ENCODE measurements around a stretch of chr16.

DNA sequence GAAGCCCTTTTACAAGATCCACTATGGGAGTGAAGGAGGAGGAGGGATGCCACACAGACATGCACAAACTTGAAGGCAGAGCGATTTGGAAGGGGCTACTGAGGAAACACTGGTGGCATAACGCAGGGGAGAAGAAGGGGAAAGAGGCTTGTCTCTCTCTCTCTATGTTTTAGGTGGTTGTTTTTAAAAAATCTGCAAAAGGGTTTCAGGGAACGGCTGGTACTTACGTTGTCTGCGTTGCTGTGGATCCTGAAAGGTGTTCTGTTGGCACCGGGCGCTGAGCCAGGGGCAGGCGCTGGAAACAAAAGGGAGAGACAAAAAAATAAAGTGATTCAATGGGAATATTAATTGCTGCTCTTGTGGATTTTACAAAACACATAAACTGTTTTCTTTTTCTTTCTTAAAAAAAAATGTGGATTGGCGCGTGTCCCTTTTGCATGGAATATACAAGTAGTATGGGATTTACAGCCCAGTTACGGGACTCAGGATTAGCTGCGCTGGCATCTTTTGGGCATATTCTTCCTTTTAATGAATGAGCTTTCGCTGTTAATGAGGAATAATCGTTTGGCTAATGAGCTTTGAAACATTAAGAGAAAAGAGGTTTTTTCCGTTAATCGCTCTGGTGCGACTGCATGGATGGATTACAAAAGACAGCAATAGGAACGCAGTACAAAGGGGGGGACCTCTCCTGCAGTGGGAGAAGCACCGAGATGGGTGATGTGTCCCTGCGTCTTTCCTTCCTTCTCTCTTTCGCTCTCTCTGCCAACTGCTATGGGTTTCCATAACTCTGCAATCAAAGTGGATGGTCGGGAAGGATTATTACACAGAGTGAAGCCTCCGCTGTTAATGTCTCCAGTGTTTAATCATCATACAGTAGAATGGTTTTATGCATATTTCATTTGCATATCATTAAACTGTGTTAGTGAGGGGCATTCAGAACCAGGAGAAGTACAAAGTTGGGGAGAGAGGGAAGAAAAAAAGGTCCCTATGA, 255.5 kb upstream of the PMFBP1 start:
- RRBS: no CpG with 5 or more reads among the region's 23 CpGs

DNA sequence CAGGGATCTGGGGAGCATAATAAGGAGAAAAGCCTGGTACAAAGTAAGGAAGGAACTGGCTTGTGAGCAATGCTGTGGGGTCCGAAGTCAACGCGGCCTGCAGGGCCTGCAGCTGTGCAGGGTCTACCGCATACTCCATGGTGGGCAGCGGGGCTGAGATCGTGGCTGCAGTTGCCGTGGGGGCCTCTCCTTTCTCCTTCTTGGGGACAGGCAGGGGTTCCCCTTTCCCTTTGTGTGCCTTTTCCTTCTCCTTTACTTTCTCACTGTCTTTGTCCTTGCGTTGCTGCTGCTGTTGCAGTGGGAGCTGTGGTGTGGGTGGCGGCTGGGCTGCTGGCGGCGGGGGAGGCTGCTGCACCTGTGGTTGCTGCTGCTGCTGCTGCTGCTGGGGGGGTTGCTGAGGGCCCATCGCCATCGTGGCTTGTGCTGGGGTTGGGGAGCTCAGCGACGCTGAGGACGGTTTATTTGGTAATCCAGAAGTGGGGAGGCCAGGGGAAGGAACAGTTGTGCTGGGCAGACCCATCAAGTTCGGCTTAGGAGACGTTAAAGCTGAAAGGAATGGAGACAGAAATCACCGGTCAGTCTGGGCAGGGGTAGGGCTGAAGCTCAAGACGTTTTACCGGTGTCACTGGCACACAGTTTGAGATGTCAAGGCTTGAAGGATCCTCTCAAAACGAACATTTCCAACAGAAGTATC, 259.5 kb downstream of the ZFHX3 start:
- RRBS: 93% methylated on average over 2 of the region's 22 CpGs

GRCh38 chr16:72793426-72794215, 254.3 kb downstream of the ZFHX3 start:
- RRBS: no CpG with 5 or more reads among the region's 25 CpGs

DNA sequence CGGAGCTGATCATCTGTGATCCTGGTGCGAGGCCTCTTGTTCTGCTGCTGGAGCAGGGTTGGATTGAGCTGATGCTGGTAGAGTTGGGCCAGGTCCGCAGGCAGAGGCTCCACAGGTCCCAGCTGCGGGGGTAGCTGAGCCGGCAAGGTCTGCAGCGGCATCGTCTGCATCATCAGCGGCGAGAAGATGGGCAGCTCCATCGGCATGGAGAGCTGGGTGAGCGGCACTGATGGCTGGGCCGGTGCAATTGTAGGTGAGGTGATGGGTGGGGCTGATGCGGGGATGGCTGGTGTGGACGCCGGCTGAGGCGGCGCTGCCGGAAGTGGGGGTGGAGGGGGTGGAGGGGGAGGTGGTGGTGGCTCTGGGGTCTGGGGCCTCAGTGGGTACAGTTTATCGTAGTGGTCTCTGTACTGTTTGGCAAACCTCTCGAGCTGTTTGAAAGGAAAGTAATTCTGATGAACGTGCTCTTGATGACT, 251.7 kb downstream of the ZFHX3 start:
- RRBS: 93% methylated on average over 8 of the region's 21 CpGs

DNA sequence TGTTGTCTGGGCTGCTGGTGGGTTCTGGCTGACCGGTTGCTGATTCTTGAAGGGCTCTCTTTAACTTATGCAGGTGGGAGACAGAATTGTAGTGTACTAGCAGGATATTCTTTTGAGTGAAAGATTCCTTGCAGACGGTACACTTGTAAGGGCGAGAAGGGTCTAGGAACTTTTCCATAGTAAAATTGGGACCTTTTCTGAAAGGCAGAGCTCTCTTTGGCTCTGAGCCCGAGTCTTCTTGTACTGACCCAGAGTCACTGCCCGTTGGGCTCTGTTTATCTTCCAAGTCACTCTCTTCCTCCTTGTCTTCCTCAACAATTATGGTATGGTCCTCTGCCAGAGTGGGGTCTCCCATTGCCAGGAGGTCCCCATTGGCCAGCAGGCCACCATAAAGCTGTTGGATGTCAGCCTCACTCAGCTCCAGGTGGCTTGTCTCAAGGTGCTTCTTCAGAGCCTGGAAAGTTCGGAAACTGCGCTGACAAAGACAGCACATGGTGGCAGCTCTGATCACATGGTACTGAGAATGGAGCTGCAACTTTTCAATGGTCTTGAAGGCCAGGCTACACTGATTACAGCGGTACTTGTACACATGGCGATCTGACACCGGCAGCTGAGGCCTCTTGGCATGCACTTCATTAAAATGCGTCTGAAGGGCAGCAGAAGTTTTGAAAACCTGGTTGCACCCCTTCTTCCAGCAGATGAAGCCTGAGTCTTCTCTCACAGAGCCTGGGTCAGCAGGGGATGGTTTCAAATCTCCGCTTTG, 249.8 kb downstream of the ZFHX3 start:
- RRBS: no CpG with 5 or more reads among the region's 12 CpGs

DNA sequence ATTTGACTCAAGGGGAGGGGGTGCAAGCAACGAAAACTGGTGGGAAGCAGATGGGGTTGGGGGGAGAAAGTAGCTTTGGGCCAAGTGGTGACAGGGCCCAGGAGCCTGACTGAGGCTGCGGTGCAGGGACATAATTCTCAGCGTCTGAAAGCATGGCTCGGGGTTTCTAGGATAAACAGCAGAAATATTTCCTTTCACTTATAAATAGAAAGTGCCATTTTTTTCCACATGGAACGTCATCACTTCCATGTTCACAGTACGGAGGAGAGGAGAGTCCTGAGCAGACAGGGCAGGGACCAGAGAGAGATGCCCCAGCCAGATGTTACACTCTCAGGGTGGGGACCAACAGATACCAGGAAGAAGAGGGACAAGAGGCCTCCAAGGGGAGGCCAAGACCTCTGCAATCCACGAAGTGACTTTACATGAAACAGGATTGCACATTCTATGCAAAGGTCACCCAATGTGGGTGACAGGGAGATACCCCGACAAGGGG, 197.0 kb downstream of the ZFHX3 start:
- RRBS: no CpG with 5 or more reads among the region's 8 CpGs

DNA sequence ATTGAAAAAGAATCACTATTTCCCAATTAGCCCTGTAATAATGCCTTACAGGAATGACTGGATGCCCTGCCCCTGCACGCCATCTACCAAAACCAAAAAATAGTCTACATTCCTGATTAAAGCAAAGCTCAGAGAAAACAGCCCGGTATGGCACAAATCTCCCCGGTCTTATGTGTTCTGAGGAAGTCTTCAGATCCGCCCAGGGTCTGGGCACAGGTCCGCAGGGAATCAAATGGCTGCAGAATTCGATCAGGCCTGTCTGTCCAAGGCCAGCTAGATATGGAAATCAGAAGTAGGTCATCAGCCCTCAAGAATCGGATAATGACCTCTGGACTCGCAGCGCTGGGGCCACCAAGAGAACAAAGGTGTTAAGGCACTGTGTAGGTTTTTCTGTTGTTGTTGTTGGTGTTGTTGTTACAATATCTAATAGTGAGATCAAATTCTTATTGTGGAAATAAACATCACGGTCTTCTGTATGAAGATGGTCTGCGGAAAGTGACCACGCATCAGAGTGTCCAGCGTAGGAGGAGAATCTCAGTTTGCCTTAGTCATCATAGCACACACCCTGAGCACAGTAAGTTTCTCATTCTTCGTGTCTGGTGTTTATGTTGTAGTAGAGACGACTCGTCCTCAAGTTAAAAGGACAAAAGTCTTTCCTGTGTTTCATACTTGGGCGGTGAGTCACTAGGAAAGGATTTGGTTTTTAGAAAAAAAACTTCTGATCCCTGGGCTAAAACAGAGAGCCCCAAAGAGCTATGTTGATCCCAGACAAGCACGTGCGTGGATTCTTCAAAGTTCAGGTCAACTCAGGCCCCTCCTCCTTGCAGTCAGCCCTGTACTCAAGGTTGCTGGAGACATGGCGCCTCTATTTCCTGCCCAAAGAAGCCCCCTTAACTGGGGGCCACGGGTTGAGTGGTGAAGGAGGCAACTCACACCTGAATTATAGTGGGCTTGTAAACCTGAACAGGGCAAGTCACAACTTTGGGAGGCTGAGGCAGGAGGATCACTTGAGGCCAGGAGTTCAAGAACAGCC, 170.6 kb downstream of the ZFHX3 start:
- RRBS: no CpG with 5 or more reads among the region's 21 CpGs

DNA sequence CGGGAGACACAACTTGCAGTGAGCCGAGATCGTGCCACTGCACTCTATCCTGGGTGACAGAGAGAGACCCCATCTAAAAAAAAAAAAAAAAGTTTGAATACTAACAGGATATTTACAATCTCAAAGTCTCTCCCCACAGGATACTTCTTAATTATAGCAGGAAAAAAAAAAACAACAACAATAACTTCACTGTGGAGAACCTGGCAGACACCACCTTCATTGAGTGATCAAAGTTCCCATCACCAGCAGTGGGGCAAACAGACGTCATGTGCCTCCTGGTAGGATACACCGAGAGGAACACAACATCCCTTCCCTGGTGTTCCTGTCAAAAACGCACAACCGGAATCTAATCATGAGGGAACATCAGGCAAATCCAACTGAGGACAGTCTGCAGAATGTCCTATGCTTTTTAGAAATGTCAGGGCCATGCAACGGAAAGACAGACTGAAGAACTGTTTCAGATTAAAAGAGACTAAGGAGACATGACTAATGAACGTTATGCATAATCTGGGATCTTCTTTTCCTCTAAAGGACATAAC, 80.0 kb downstream of the ZFHX3 start:
- RRBS: no CpG with 5 or more reads among the region's 9 CpGs

DNA sequence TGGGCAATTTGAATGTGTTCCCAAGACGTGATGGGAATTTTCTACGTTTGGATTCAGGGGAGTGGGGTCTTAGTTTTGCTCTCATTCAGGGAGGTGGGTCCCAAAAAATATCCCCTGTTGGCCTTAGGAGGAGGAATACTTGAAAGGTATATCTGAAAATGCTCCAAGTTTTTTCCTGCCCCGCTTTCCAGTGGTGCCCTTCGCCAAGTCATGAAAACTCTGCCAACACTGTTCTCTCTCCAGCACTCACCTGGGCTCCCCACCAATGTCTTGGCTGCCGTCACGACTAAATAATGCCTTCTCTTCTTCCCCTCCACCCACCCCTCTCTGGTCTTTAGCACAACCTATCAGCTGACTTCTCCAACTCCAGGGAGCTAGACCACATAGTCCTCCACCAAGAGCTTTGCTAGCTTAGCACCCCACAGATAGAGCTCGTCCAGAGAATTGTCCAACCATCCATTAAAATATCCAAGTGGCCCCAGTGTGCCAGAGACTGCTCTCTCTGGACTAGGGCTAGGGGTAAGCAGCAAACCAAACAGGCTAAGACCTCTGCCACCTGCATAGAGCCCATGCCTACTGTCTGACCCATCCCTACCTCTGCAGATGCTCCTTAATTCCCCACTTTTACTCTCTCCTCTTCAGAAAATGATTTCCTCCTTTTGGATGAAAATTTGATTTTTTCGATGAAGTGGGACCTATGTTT, 30.5 kb downstream of the ZFHX3 start:
- RRBS: no CpG with 5 or more reads among the region's 8 CpGs

- RRBS: no CpG with 5 or more reads among the region's 7 CpGs
Measured at GRCh38 chr16:73060058-73060791, 12.3 kb upstream of the ZFHX3 start.

- RRBS: no CpG with 5 or more reads among the region's 14 CpGs
Measured at GRCh38 chr16:73068418-73069471, 20.8 kb upstream of the ZFHX3 start.

GRCh38 chr16:73122629-73123524, 74.9 kb upstream of the ZFHX3 start:
- RRBS: no CpG with 5 or more reads among the region's 10 CpGs

DNA sequence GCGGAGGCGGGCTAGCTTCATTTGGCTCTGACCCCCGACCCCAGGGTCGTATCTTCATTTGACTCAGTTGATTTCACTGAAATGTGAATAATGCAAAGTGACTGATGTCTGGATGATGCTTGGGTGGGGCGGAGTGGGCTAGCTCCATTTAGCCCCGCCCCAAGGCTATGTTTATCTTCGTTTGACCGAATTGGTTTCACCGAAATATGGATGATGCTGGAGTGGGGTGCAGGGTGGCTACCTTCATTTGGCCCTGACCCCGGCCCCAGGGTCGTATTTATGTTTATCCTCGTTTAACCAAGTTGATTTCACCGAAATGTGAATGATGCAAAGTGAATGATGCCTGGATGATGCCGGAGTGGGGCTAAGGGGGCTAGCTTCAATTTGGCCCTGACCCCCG, 794 bp downstream of the PSMD7 start:
- RRBS: 14% methylated on average over 4 of the region's 15 CpGs

DNA sequence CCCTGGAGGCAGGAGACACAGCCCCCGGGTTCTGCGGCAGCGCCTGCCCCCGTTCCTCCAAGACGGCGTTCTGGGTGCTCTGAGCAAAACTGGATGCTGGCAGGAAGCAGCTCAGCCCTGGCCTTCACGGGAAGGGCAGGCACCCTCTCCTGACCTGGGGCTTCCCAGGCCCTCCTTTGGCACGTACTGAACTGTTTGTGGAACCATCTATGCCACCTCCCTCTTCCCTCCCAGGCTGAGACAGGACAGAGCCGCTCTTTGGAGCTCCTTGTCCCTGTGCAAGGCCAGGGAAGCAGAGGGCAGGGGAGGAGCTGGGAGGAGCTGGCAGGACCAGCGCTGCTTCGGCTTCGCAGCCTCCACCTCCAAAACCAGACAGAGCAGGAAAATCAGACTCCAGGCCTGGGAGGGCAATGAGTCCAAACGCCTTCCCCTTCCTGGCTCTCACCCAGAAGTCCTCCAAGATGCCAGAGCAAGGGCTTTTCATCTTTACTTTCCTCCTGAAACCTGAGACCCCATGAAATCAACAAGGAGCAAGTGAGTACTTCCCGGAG, 22.4 kb downstream of the NPIPB15 start:
- RRBS: no CpG with 5 or more reads among the region's 14 CpGs

GRCh38 chr16:74583973-74584690, 22.8 kb downstream of the GLG1 start:
- RRBS: no CpG with 5 or more reads among the region's 10 CpGs

GRCh38 chr16:74625423-74626114, 18.7 kb upstream of the GLG1 start:
- RRBS: no CpG with 5 or more reads among the region's 13 CpGs

DNA sequence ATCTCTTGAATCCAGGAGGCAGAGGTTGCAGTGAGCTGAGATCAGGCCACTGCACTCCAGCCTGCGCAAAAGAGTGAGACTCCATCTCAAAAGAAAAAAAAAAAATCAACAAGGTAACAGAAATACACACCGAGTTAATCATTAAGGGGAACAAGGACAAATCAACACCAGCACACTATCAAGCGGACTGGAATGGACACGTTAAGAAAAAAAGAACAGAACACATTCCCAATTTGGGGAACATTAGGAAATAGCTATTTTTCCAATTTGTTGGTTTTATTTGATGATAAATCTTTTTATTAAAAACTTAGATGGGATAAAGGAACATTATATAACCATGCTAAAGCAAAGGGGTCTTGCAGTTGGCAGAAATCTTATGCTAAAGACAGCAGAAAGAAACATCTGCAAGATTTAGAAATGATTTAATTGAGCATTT, 28.5 kb upstream of the GLG1 start:
- RRBS: no CpG with 5 or more reads among the region's 4 CpGs

DNA sequence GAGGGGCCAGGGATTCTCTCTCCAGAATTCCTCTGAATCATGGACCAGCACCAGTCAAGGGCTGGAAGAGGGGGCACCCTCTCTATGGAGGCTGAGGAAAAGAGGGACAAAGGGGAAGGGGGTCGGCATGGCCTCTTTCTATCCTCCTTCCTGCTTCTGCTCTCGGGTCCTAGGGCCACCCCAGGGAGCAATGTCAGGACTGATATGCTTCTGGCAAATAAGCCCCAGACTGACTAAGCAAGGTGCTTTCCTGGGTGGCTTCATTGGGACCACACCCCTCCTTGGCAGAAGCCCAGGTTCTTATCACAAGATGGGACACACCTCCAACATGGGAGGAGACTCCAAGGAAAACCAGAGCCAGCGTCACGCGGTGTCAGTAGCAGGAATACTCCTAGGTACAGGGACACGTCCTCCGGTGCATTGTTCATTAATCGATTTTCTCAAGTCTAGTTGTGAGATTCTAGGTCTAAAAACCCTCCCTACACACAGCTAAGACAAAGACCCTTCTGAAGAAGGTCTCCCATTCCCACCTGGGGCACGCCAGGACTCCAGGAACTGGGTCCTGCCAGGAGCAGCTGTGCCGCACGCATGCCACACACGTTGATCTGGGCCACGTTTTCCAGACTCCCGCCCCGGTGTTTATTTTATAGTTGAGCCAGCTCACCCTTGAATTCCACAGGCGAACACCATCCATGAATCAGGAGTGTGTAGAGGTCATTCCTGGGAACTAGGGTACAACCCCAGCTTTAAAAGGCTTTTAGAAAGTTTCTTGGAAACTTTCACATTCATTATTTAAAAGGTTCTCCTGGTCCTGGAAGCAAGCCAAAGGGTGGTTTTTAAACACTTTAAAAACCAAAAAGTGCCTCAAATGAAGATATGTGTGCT, 30.9 kb downstream of the FA2H start:
- RRBS: no CpG with 5 or more reads among the region's 16 CpGs

DNA sequence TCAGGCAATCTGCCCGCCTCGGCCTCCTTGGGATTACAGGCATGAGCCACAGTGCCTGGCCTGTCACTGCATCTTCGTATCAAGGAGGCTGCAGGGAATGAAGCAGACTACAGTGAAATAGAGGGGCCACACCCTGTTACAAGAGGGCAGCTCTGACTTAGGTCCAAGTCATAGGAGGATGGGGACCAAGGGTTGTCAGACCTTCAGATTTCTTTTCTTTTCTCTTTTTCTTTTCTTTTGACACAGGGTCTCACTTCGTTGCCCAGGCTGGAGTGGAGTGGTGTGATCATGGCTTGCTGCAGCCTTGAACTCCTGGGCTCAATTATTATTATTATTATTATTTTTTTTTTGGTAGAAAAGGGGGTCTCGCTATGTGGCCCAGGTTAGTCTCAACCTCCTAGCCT, 28.6 kb downstream of the FA2H start:
- RRBS: no CpG with 5 or more reads among the region's 5 CpGs

DNA sequence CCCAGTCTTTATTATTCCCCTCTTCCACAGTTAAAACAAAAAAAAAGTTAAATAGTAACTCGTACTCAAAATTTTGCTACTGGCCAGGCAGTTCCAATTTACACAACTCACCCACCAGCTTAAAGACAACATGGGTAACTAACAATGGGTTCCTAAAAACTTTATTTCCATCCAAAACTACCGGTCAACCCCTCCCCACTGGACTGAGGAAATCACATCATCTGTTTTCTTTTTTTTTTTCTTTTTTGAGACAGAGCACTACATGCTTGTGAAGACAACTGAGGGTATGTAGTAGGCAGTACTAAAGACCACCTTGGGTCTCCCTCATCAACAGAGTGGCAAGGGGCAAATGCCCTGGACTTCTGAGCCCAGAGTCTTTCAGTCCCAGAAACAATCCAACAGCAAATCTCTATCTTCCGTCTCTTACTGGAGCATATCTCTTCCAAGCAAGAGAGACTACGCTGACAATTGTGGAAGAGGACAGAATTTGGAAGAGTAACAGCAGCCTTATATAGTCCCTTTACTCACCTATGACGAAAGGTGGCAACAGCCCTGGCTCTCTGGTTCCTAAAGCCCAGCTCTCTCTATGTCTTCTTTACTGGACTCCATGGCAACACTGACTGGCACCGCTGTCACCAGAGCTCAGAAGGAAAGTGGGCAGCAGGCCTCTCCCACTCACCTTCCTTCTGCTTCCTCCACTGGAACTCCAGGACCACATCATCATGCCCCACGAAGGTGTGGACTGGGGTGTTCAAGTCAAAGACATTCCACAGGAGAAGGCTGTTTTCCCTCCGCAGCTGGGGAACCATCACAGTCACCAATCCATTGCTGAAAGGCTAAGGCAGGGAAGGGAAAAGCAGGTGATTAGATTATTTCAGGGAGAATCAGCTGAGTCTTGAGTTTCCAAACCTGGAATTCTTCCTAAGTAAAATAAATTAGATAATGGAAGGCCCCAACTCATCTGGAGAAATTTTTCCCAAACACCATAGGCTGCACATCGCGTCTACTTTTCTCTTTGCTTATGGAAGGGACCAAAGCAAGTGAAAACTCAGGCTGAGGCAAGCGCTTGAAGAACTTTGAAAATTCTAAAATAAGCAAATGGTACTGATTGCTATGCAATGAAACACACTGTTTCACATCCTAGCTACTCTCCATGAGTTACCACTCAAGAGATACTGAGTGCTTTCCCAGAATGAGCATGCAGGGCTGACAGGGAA, 63.2 kb downstream of the WDR59 start:
- RRBS: no CpG with 5 or more reads among the region's 11 CpGs